Epithelial cell of alveolus of lung (primary cell): Measurements from ENCODE around the genes JPH2, HNF4A and STK4.

DNA sequence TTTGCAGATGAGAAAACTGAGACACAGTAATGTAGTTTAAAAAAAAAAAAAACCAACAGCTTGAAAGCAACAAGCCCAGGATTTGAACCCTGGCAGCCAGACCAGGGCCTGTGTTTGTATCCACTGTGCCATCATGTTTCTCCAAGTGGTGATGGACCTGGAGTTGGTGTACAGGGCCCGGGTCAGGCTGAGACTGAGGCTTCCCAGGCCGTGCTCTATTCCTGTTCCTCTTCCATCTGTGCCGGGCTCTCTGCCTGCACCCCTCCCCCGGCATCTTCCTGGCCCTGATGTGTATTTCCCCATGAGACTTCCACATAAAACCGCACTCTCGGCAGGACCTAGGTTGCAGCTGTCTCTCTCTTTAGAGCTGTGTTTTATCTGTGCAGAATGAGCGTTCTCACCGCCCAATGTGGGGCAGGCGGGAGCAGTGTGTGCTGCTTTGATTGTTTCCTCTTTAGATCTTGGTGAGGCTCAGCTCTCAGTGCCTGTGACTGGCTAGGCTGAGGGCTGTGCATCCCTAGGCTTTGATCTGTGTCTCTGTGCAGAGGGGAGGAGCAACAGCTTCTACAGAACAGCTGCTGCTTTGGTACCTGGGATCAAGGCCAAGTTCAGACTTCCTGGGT, 49.5 kb downstream of the TOX2 start:
- RAMPAGE, long total RNA, result no peak
- RRBS, result 32% methylated on average over 3 of the region's 9 CpGs

- RAMPAGE, long total RNA, result no peak
- RRBS, result 11% methylated on average over 1 of the region's 10 CpGs
Measured at GRCh38 chr20:44038850-44039108, 124.1 kb downstream of the TOX2 start.

- RAMPAGE, long total RNA, result no peak
- RRBS, result no CpG with 5 or more reads among the region's 3 CpGs
Measured at GRCh38 chr20:44089824-44090318, 97.1 kb downstream of the JPH2 start.

- RAMPAGE, long total RNA, result no peak
- RRBS, result 3% methylated on average over 5 of the region's 41 CpGs
Measured at GRCh38 chr20:44186548-44187808, at the start of gene JPH2. Gene JPH2 (minus strand): TSS chr20:44187188.

DNA sequence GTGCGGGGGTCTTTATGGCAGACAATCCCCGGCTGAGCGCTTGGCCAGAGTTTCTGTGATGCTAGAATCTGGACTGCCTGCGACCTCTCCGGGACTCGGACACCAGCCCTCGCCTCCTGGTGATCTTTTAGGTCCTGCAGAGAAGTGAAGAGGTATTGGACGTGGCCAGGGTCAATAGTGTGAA, 526 bp upstream of the OSER1 start:
- RAMPAGE, long total RNA, result no peak
- RRBS, result 2% methylated on average over 5 of the region's 8 CpGs

DNA sequence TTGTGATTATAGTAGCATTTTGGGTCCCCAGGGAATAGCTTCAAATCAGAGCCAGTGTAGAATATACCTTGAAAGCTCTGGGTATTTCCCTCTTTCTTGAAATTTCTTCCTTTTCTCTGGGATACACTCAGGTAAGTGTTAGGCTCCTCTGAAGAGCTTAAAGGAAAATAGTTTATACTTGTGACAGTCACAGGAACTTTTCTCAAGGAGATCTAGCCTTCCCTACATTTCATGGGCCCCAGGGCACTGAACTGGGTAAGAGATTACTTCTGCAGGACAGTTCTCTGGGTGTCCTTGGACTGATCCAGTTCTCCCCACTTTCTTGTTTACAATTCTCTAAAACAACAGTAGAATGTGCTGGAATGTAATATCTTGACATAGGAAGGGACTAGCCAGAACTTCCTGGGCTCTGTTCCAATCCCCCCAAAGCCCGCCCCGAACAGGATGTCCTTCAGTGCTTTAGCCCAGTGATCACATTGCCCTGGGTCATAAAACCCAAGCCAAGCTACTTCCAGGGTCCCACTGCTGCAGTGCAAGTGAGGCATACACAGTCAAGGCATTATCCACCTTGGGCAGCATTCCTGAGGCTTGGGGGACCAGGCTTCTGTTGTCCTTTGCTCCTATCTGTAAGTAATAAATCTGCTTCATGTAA, 23.8 kb downstream of the FITM2 start:
- RAMPAGE, long total RNA, result no peak
- RRBS, result no CpG with 5 or more reads among the region's 2 CpGs

- RAMPAGE, long total RNA, result no peak
- RRBS, result no CpG with 5 or more reads among the region's 26 CpGs
Measured at GRCh38 chr20:44354669-44355887, at the start of gene HNF4A. Gene HNF4A (plus strand): TSS chr20:44355699.

DNA sequence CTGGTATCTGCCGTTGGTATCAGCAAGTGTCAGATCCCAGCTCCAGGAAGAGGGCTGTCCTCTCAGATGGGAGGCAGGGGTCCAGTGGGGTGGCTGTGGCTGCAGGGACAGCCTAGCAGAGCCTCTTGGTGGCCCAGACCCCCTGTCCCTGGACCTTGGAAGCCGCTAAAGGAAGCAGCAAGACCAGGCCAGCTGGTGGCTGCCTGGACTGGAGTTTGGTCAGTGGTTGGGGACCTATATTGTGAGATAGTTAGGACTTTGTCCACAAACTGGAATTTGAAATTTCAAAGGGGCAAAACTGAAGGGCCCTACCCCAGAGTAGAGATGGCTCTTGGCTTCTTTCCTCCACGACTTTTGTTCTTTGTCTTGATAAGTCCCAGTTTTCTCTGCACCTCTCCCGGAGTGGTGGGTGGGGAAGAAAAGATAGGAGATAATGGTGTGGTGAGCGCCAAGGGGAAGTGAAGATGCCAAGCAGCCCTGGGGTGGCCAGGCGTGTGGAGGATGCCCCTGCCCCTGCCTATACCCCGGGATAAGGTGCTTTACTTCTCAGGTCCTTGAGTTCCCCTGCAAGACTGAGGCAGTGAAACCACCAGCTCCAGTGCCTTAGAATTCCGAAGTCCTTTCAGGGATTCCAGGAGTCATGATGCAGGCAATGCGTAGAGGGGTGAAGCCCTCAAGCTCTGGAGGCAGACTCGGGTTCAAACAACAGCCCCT, 40.1 kb downstream of the HNF4A start:
- RAMPAGE, long total RNA, result no peak
- RRBS, result no CpG with 5 or more reads among the region's 10 CpGs

- RAMPAGE, long total RNA, result no peak
- RRBS, result 91% methylated on average over 4 of the region's 12 CpGs
Measured at GRCh38 chr20:44407268-44407871, 51.9 kb downstream of the HNF4A start.

DNA sequence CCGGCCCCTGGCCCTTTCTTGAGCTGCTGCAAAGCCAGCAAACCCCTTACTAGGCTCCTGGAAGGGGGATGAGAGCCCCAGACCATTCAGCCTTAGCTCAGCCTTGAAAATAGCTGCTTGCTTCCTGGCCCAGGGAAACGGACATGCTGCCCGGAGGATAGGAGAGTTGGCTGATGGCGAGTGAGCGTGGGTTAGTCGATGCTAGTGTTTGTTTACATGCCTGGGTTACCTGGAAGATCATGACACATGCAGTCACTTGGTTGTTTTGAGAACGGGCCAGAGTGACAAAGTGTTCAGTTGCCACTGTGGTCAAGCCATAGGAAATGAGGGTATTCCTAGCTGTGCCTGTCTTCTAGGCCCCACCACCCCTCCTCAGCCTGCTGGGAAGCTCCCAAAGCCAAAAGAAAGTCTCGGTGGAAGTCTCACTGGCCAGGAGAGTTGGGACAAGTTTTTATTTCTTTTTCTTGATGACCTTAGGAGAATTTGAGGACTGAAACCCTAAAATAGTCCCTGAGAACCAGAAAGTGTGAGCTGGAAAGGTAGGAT, 54.7 kb downstream of the HNF4A start:
- RAMPAGE, long total RNA, result no peak
- RRBS, result no CpG with 5 or more reads among the region's 8 CpGs

DNA sequence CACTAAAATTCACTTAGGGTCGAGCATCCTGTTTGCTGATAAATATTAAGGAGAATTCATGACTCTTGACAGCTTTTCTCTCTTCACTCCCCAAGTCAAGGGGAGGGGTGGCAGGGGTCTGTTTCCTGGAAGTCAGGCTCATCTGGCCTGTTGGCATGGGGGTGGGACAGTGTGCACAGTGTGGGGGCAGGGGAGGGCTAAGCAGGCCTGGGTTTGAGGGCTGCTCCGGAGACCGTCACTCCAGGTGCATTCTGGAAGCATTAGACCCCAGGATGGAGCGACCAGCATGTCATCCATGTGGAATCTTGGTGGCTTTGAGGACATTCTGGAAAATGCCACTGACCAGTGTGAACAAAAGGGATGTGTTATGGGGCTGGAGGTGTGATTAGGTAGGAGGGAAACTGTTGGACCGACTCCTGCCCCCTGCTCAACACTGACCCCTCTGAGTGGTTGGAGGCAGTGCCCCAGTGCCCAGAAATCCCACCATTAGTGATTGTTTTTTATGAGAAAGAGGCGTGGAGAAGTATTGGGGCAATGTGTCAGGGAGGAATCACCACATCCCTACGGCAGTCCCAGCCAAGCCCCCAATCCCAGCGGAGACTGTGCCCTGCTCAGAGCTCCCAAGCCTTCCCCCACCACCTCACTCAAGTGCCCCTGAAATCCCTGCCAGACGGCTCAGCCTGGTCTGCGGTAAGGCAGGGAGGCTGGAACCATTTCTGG, 44.2 kb upstream of the TTPAL start:
- RAMPAGE, long total RNA, result no peak
- RRBS, result no CpG with 5 or more reads among the region's 10 CpGs

GRCh38 chr20:44447581-44448827, 27.7 kb upstream of the TTPAL start:
- RAMPAGE, long total RNA, result no peak
- RRBS, result no CpG with 5 or more reads among the region's 13 CpGs

DNA sequence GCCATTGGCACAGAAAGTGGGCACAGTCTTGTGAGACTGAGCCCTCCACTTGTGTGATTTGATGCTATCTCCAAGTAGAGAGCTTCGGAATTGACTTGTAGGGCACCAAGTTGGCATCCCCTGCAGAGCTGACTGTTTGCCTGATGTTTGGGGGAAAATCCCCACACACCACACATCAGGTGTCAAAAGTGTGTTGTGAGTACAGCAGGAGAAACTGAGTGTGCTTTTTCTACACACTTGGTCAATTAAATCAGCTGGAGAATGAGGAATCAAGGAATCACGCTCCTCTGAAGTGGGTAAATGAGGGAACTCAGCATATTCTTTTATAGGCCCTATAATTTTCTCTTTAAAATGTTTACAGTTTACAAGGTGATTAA, 962 bp downstream of the SERINC3 start:
- RAMPAGE, long total RNA, result no peak
- RRBS, result no CpG with 5 or more reads among the region's 2 CpGs

GRCh38 chr20:44600620-44601603, 18.5 kb downstream of the PKIG start:
- RAMPAGE, long total RNA, result no peak
- RRBS, result 44% methylated on average over 2 of the region's 17 CpGs

DNA sequence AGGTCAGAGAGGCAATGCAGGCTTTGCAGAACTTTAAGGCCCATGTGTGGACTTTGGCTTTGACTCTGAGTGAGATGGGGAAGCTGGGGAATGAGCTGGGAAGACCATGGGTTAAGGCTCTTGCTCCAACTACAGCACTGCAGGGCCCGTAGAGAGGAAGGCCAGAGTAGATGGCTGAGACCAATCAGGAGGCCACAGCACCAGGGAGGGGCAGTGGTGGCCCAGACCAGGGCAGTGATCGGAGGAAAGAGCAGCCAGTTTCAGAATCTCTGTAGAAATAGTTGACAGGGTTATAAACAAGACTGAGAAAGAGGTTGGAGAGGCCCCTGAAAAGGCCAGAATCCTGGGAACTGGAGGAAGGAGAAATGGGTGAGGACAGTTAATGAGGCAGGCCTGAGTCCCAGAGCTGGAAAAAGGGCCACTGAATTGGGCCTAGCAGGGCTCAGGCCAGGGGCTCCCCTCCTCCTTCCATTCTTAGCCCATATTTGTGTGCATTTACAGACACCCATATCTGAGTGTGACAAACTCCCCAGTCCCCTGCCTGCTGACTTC, 18.0 kb downstream of the ADA start:
- RAMPAGE, long total RNA, result no peak
- RRBS, result no CpG with 5 or more reads among the region's 2 CpGs

- RAMPAGE, long total RNA, result no peak
- RRBS, result 46% methylated on average over 5 of the region's 21 CpGs
Measured at GRCh38 chr20:44651038-44651494, 433 bp downstream of the ADA start.

DNA sequence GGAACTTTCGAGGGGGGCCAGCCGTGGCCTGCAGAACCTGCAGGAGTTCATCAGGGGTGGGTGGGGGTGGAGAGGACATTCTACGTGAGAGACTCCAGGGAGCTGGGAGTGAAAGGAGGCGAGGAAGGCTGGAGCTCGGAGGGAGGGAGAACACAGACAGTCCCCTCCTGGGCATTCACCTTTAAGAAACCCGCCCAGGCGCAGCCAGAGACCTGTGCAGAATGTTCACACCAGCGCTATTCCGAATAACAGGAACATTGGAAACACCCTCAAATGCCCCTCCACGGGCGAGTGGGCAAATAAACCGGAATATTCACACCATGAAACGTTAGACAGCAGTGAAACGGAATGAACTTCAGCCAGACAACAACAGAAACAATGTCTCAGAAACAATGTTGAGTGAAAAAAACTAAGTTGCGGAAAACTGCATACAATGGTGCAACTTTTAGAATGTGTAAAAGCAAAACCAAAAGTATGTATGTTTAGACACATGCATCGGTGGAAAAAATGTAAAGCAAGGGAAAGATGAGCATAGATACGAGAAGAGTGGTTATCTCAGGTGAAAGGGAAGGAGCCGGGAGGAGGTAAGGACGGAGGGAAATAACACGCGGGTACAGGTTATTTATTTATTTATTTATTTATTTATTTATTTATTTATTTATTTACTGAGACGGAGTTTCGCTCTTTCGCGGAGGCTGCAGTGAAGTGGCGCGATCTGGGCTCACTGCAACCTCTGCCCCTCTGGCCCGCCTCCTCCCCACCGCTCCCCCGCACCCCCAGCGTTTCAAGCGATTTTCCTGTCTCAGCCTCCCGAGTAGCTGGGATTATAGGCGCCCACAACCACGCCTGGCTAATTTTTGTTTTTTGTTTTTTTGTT, 856 bp upstream of the ADA start:
- RAMPAGE, long total RNA, result no peak
- RRBS, result no CpG with 5 or more reads among the region's 35 CpGs

GRCh38 chr20:44692797-44693495, 22.2 kb upstream of the CCN5 start:
- RAMPAGE, long total RNA, result no peak
- RRBS, result no CpG with 5 or more reads among the region's 8 CpGs

GRCh38 chr20:44715656-44716125, 522 bp downstream of the CCN5 start:
- RAMPAGE, long total RNA, result no peak
- RRBS, result no CpG with 5 or more reads among the region's 2 CpGs

- RAMPAGE, long total RNA, result start-site peak on the plus strand at chr20:44966521-44966549, 54 and 77 reads in 2 replicates
- RRBS, result 2% methylated on average over 31 of the region's 65 CpGs
Measured at GRCh38 chr20:44966163-44967261, at the start of gene STK4. Gene STK4 (plus strand): TSS chr20:44966512.